Epithelial cell of prostate (primary cell): ENCODE measurements around a stretch of chr20.

DNA sequence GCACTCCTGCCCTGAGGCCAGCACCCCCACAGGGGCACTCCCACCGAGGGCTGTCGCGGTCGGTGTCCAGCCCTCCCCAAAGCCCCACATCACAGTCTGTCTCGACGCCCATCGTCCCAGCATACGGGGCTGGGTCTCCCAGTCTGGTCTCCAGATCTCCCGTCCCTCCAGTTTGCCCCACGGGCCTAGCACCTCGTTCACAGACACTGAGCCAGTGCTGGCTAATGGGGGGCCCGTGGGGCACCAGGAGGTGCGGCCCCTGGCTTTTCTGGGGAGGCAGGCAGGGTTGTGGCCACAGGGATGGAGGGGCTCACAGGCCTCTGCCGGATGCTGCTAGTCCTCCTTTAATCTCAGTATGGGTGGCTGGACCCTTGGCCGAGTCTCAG is 1.5 kb upstream of the SOX18 start:
- RRBS = no CpG with 5 or more reads among the region's 15 CpGs

- RRBS = no CpG with 5 or more reads among the region's 5 CpGs
Observed at GRCh38 chr20:64224228-64224965, 31.2 kb upstream of the PCMTD2 start.

DNA sequence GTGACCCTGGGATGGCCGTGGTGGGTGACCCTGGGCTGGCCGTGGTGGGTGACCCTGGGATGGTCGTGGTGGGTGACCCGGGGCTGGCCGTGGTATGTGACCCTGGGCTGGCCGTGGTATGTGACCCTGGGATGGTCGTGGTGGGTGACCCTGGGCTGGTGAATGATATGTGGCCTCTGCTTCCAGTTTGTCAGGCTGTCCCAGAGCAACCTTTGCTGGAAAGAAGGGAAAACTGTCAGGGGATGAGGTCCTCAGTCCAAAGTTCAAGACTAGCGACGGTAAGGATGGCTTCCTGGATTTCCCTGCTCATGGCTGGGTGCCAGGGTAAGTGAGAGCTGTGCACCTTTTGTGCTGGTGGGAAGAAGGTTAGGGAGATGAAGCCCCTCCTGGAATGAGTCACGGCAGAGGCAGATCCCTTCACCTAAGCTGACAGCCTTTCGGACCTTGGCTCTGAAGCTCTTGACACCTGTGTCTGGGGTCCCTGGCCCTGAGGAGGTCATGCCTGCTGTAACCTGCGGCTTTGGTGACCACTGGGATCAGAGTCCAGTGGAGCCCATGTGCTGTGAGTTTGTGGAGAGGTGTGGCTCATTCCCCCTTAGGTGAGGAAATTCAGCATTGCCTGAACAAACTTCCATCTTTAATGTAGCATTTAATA is 19.1 kb upstream of the PCMTD2 start:
- RRBS = no CpG with 5 or more reads among the region's 12 CpGs